Vein endothelial cell (primary cell): ENCODE results near the gene SCN4B.

DNA sequence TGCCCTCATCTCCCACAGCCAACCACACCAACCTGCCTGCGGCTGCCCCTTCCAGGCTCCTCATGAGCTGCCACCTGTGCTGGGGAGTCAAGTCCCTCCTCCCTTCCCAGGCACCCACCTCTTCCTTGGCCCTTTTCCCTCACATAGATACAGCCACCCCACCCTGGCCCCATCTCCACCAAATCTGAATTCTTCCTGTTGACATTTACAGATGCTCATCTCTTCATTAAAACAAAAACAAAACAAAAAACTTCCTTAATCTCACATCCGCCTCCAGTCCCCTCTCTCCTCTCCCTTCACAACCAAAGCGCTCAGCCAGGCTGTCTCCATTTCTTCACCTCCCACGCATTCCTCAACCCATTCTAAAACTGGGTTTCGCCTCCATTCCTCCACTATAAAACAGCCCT is 15.4 kb downstream of the BACE1 start:
- CAGE, long polyA plus RNA = no peak

DNA sequence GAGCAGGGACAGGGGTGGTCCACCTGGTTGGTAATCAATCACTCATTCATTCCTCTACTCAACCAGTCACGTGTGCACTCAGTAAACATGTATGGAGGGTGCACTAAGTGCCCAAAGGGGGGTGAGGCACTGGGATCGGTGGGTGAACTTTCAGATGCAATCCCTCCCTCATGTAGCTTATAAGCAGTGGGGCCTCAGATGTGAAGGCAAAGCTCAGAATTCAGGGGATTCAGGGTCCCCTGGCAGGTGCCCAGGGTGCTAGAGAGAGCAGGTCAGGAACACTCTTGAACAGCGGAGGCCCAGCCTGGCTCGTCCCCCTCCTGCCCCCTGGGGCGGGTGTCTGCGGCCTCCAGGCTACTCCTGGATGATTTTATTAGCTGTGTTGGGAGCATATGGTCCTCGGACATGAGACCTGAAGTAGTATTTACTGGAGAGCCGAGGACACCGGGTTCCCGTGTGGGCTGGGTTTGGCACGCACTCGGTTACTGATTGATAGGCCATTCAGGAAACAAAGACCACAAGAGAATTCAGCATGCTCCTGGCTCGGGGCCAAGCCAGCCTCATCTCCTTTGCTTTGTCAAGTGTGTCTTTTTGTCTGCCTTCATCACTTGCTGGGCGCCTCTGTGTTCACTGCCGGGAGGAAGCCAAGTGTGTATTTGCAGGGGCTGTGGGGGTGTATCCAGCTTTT is 9.9 kb downstream of the FXYD2 start:
- CAGE, long polyA plus RNA = no peak

DNA sequence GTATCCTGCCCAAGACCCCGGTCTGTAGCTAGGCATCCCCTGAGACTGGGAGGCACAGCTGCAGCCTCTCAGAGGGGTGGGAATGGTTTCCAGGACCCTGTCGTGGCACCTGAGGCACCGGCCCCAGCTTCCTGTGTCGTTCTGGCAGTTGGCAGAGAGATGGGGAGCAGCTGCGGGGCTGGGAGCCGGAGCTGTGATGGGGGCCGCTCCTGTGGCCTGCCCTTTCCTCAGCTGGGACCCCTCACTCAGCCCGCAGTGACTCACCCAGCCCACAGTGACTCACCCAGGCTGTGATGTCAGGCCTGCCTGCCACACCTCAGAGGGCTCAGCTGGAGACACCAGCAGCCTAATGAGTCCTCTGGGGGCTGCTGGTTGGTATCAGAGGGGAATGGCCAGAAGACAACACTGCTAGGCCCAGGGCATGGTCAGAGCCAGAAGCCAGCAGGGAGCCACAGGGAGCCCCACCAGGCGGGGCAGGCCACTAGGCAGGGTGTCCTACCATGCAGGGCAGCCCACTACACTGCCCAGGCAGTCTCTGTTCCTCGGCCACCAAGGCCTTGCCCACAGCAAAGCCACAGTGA is 4.1 kb upstream of the FXYD2 start:
- CAGE, long polyA plus RNA = no peak

- CAGE, long polyA plus RNA = no peak
Measured at GRCh38 chr11:117952902-117953440, 23.8 kb upstream of the TMPRSS13 start.

DNA sequence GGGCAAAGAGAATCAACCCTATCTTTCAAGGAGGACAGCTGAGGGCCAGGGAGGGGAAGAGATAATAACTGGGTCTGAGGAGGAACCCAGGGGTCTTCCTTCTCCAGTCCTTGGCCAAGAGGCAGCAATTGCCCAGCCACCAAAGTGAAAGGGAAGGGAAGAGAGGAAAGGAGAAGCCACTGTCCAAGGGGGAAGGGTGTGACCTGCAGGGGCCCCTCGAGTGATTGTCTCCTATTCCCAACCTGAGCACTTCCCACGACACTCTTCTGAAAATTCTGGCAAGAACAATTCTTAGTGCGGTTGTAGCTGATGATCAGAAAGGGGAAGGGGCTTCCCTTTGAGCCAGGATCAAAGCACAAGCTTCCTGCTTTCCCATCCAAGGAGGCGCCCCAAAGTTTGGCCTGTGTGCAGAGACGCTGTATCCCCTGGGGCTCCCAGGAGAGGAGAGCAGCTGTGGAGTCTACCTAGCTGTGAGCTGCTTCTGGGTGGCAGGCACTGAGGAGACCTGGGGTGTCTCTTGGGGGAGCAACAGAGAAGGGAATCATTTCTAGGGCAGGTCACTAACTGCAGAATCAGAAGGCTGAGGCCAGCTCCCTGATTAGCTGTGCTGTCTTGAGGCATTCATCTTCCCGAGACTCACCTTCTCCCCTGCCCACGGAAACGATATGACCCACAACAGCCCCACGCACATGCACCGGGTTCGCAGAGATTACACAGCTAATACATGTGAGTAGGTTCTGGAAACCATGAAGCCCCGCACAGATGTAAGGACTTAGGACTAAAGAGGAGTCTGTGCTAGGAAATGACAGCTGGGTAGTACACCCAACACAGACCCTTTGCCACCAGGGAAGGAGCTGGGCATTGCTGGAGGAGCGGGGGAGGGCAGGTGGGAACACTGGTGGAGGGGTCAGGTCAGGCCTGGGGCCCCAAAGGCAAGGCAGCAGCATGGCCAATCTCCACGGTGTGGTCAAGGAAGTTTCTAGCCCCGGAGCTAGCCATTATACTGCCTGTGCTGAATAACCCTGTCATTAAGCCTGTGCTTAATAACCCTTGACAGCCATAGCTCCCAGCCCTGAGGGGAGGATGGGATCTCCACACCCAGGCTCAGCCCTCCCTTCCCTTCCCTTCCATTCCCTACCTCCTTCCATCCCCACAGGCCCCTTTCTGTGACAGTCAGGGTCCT is 1.7 kb downstream of the TMPRSS4 start:
- CAGE, long polyA plus RNA = no peak

GRCh38 chr11:118126433-118126755 is 26.2 kb downstream of the SCN4B start:
- CAGE, long polyA plus RNA = no peak

DNA sequence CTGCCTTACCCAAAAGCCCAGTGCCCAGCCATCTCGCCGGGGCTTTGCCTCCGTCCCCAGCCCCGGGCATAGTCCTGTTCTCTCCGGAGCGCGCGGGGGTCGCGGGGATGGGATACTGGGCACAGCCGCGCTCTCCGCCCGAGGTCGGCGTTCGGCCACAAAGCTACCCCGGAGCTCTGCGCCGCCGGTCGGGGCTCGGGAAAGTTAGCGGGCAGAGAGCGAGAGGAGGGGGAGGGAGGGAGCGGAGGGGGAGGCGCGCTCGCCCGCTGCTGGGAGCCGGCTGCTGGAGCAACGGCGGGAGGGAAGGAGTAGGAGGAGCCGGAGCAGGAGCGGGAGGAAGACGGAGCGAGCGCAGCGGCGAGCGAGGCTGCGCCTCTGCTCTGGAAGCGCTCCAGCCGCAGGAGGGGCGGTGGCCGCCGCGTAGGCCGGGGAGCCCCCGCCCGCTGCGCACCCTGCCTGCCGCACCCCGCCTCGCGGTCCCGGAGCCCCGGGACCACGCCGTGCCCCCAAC is at the start of gene SCN4B:
Gene SCN4B (minus strand): TSS at position 220 of the 511 bp plus-strand sequence.
- CAGE, long polyA plus RNA = no peak

GRCh38 chr11:118213672-118214332 is 11.0 kb downstream of the JAML start:
- CAGE, long polyA plus RNA = no peak

GRCh38 chr11:118219560-118220097 is 5.2 kb downstream of the JAML start:
- CAGE, long polyA plus RNA = no peak

- CAGE, long polyA plus RNA = no peak
Measured at GRCh38 chr11:118232916-118233434, 8.2 kb upstream of the JAML start.

DNA sequence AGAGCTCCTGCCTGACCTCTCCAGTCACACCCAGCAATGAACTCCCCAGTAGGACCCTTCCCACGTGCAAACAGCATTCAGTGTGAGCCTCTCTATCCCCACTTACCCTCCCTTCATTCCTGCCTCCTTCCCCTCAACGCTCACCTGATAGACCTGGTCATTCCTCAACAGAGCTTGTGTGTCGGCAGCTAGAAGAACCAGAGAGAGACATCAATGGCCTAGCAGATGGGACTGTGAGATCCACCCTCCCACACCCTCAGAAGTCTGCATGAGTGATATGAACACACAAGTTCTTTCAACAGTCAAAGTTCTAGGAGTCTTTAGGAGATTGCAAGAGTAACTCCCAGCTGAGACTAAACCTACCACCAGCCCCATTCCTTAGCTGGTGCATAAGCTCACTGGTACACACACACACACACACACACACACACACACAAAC is 3.2 kb downstream of the CD3D start:
- CAGE, long polyA plus RNA = no peak

GRCh38 chr11:118398644-118399355 is 2.6 kb upstream of the ATP5MG start:
- CAGE, long polyA plus RNA = no peak

DNA sequence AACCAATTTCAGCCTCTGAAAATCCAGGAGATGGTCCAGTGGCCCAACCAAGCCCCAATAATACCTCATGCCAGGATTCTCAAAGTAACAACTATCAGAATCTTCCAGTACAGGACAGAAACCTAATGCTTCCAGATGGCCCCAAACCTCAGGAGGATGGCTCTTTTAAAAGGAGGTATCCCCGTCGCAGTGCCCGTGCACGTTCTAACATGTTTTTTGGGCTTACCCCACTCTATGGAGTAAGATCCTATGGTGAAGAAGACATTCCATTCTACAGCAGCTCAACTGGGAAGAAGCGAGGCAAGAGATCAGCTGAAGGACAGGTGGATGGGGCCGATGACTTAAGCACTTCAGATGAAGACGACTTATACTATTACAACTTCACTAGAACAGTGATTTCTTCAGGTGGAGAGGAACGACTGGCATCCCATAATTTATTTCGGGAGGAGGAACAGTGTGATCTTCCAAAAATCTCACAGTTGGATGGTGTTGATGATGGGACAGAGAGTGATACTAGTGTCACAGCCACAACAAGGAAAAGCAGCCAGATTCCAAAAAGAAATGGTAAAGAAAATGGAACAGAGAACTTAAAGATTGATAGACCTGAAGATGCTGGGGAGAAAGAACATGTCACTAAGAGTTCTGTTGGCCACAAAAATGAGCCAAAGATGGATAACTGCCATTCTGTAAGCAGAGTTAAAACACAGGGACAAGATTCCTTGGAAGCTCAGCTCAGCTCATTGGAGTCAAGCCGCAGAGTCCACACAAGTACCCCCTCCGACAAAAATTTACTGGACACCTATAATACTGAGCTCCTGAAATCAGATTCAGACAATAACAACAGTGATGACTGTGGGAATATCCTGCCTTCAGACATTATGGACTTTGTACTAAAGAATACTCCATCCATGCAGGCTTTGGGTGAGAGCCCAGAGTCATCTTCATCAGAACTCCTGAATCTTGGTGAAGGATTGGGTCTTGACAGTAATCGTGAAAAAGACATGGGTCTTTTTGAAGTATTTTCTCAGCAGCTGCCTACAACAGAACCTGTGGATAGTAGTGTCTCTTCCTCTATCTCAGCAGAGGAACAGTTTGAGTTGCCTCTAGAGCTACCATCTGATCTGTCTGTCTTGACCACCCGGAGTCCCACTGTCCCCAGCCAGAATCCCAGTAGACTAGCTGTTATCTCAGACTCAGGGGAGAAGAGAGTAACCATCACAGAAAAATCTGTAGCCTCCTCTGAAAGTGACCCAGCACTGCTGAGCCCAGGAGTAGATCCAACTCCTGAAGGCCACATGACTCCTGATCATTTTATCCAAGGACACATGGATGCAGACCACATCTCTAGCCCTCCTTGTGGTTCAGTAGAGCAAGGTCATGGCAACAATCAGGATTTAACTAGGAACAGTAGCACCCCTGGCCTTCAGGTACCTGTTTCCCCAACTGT is 23.2 kb upstream of the TTC36 start:
- CAGE, long polyA plus RNA = no peak

DNA sequence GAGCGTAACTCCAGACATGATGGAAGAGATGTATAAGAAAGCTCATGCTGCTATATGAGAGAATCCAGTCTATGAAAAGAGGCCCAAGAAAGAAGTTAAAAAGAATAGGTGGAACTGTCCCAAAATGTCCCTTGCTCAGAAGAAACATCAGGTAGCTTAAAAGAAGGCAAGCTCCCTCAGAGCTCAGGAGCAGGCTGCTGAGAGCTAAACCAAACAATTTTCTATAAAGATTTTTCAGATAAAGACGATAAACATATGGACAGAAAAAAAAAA is 4.4 kb downstream of the IFT46 start:
- CAGE, long polyA plus RNA = no peak

- CAGE, long polyA plus RNA = no peak
Measured at GRCh38 chr11:118615192-118615876, 7.9 kb downstream of the PHLDB1 start.

DNA sequence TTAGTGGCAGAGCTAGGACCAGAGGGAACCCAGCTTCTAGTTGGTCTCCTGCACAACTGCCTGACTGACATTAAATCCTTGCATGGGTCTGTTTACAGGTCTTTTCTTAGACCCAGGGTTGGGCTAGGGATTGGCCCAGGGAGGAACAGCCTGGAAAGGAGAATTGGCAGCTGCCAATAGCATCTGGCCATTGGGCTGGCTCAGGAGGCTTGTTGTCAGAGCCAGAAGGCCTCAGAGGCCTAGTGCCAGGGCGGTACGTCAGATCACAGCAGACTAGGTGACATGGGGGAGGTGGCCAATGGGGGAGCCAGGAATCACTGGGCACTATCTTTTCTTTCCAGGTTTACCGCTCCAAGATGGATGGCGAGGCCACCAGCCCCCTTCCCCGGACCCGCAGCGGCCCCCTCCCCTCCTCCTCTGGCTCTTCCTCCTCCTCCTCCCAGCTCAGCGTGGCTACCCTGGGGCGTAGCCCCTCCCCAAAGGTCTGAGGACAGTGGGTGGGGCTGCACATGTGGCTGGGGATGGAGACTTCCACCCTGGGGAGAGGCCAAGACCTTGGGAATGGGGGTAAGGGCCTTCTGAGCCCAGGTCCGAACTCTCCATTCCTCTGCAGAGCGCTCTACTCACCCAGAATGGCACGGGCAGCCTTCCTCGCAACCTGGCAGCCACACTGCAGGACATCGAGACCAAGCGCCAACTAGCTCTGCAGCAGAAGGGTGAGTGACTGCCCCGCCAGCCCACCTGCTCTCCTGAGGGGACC is 35.8 kb downstream of the TREH start:
- CAGE, long polyA plus RNA = no peak

DNA sequence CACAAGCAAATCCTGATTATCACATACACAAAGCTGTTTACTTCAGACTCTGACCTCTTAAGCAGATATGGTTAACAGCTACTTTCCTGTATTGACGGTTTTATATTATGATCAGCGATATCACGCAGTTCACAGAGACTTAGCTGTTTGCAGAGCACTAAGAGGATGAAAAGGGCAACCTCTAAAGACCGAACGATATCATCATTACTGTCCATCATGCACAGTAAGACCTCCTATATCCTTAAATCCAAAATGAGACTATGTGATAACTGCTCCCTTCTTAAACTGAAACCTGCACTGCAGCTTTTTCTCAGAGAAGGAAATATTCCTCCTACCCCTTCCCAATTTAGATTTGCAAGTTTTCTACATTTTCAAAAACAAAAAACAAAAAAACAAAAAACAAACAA is 1.4 kb downstream of the DDX6 start:
- CAGE, long polyA plus RNA = no peak

GRCh38 chr11:118893791-118894204 is 10.1 kb downstream of the CXCR5 start:
- CAGE, long polyA plus RNA = no peak

DNA sequence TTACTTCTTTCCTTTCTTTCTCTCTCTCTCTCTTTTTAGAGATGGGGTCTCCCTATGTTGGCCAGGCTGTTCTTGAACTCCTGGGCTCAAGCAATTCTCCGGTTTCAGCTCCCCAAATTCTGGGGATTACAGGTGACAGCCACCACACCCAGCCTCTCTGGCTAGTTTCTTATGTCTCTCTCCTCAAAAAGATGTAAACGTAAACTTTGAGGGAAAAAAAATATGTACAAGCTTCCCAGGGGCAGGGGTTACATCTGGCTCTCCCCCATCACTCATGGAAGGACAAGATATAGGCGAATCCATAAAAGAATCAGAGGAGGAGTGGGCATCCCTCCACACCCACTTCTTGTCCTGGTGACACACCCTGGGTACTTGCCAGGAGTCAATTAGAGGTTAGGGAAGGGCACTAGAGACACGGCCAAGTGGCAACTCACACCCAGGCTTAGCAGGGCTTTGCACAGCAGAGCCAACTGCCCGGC is 19.0 kb downstream of the BCL9L start:
- CAGE, long polyA plus RNA = no peak

DNA sequence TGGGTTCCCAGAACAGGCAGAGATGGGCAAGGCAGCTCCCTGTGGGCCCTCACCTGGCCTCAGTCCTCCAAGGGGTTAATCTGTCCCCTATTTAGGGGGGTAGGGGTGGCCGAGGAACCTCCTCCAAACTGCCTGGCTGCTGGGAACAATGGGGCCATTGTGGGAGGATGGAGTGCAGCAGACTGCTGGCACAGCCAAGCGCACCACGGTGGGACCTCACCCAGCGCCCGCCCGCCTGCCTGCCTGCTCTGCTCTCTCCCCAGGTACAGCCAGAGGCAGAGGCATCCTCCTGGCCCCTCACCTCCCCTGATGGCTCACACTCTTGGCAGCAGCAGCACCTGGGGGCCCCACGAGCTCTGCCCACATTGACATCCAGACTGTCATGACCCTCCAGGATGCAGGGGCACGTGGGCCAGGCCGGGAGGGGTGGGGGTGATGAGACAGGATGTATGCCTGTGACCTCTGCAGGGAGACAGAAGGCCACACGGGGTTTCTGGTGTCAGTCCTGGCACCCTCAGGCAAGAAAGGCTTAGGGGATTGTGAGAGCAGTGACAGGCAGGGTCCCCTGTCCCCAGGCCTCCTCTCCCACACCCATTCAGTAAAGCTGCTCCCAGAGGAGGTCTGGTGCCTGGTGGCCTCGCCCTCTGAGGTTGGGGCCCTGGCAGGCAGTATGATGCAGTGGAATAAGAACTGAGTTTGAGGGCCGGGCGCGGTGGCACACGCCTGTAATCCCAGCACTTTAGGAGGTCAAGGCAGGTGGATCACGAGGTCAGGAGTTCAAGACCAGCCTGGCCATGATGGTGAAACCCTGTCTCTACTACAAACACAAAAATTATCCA is 11.4 kb downstream of the BCL9L start:
- CAGE, long polyA plus RNA = no peak